ENCODE data around the genes CYP2A13, CCDC97 and EXOSC5.

GRCh38 chr19:40811459-40812515 is 12.8 kb downstream of the EGLN2 start:
- RRBS: no CpG with 5 or more reads among the region's 38 CpGs

DNA sequence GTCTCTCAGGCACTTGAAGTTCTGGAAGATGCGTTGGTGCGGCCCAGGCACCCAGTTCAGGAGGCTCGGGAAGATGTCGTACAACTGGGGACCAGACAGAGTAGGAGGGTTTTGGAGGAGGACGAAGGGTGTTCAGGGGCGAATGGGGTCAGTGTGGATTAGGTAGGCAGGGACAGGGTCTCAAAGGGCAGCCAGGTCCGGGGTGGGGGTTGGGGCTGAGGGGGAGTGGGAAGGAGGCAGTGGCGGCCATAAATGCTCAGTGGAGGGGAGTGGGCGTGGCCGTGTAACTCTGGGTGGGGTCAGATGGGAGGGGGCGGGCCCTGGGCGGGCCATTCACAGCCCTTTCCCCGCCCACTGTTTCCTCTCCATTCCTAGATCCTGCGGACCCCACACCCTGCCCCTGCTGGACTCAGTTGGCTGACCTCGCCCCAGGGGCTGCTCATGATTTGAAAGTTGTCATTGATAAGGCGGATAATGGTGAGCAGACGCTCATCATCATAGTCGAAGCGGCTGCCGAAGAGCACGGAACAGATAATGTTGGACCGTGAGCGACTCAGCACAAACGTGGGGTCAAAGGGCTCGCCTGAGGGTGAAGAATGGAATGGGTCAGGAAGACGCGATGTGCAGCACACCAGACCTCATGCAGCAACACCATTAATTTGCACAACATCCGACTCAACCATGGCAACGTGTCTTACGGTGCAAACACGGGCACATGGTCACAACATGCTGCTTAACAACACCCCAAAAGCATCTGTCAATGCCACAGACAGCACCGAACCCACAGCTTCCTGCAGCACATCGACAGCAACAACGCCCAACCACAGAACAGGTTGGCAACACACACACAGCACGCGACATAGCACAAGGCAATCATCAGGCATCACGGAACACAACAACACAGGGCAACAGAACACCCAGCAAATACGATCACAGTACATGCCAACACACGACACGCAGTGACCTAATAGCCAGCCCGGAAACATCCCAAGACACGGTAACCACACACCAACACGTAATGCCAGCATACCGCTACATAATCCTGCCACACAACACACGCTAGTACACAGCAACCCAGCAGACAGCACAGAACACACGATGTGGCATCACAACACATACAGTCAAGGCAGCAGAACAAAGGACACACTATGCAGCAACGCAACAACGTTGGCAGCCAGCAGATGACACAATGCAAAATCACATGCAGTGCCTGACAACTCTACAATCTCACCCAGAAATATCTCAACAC is 23.6 kb downstream of the CYP2A6 start:
- RRBS: no CpG with 5 or more reads among the region's 48 CpGs

- RRBS: no CpG with 5 or more reads among the region's 4 CpGs
Observed at GRCh38 chr19:40831670-40832288, 18.5 kb downstream of the CYP2A6 start.

DNA sequence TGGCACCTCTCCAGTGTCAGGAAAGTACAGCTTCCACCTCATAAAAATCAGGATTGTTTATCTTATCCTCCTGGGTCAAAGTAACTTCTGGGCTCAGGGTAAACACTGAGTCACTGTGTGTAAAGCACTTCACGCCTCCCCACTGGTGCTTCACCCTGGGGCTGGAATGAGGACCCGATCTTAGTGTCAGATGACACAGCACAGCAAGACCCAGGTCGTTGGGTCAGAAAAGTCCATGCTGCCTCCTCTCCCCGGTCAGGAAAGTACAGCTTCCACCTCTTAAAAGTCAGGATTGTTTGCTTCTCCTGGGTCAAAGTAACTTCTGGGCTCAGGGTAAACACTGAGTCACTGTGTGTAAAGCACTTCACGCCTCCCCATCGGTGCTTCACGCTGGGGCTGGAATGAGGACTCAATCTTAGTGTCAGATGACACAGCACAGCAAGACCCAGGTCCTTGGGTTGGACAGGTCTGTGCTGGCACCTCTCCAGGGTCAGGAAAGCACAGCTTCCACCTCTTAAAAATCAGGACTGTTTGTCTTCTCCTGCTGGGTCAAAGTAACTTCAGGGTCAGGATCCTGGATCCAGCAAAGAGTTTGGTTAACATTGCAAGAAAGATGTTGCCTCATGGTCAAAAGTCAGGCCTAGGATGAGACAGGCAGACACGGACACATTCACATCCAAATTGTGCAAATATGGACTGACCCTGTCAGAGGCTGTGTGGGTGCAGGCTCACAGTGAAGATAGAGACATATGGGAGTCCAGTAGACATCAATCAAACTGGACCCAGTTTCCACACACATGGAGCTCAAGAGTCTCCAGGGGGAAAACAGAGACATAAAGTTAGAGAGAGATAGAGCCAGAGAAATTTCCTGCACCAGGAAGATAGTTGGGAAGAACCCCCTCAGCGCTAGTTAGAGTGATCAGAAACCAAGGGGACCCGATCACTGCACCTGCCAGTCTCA is 39.3 kb upstream of the CYP2A7 start:
- RRBS: no CpG with 5 or more reads among the region's 10 CpGs

DNA sequence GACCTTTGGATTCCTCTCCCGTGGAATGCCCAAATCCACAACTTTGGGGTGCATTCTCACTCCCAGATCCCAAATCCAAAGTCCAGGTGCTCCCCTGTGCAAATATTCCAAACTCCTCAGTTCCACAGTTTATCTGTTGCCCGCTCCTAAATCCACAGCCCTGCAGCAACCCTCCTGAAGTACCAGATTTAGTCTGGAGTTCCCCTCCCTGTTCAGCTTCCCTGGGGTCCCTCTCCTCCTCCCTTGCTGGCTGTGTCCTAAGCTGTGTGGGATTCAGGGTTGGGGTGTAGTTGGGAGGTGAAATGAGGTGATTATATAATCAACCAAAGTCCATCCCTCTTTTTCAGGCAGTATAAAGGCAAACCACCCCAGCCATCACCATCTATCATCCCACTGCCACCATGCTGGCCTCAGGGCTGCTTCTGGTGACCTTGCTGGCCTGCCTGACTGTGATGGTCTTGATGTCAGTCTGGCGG is at the start of gene CYP2A13:
Gene CYP2A13 (plus strand): TSS at position 381 of the 476 bp plus-strand sequence.
- RRBS: no CpG with 5 or more reads among the region's 3 CpGs

- RRBS: no CpG with 5 or more reads among the region's 19 CpGs
Observed at GRCh38 chr19:41294066-41295033, 15.6 kb upstream of the CCDC97 start.

DNA sequence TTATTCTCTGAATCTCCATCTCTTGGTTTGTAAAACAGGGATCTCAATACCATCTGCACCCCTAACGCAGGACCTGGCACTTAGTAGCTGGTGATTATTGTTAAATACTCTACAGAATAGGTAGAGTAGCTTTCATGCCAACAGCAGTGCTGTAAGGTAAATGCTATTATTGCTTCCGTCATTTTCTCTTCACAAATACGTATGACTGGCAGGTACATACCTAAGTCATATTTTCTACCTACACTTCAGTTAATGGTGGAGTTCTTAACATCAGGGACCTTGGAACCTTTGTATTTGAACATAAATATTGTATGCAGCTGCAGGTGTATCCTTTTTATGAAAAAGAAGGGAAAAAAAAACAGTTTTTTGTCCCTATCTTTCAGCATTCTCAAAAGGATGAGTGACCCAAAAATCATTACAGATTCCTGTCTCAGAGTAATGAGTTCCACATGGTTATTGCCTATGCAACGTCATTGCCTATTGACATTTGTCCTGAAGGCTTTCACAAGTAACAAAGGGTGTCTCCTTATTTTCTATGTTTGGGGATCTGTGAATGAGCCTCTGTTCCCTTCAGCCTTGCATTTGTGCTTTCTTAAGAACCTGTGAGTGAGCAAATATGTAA is 14.8 kb upstream of the CCDC97 start:
- RRBS: no CpG with 5 or more reads among the region's 4 CpGs

DNA sequence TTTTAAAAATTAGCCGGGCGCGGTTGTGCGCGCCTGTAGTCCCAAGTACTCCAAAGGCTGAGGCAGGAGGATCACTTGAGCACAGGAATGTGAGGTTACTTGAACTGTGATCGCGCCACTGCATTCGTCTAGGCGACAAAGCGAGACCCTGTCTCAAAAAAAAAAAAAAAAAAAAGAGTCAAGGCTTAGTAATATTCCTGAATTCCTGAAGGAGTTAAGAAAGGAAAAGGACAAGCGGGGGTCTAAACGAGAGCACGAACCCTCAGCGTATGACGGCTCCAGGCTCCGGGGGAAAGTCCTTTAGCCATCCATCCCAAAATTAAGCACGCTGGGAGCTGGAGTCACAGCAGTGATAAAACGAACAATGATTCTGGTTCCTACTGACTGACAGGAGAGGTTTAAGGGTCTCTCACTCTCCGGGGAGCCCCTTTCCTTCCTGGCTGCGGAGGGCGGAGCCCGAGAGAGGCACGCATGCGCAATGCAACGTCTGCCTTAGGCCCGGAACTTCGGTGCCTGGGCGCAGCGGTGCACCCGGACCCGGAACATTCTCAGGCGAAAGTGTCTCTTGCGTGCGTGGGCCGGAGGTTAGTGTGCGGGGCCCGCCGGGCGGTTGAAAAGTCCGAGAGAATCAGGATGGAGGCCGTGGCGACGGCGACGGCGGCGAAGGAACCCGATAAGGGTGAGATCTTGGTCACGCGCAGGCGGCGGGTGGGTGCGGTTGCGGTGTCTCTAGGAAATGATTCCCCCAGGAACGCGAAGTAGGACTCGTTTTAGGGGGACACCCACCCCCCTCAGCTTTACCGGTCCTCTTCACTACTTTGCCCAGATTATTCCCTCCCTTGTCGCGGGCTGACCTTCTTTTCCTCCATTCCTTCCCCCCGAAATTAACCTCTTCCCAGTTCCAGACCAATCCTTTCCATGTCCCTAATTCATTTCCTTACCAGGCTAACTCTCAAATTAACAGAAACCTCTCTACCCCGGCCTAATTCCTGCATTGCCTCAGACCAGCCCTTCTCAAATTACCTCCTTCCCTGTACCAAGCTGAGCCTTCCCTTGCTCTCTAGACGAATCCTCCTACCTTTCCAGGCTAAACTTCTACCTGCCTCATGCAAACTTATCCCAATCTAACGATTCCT is at the start of gene CCDC97:
Gene CCDC97 (plus strand): TSS at position 495 of the 1,136 bp plus-strand sequence.
- RRBS: under 1% methylated on average over 11 of the region's 64 CpGs

GRCh38 chr19:41320277-41320521 is 10.2 kb downstream of the CCDC97 start:
- RRBS: no CpG with 5 or more reads among the region's 10 CpGs

DNA sequence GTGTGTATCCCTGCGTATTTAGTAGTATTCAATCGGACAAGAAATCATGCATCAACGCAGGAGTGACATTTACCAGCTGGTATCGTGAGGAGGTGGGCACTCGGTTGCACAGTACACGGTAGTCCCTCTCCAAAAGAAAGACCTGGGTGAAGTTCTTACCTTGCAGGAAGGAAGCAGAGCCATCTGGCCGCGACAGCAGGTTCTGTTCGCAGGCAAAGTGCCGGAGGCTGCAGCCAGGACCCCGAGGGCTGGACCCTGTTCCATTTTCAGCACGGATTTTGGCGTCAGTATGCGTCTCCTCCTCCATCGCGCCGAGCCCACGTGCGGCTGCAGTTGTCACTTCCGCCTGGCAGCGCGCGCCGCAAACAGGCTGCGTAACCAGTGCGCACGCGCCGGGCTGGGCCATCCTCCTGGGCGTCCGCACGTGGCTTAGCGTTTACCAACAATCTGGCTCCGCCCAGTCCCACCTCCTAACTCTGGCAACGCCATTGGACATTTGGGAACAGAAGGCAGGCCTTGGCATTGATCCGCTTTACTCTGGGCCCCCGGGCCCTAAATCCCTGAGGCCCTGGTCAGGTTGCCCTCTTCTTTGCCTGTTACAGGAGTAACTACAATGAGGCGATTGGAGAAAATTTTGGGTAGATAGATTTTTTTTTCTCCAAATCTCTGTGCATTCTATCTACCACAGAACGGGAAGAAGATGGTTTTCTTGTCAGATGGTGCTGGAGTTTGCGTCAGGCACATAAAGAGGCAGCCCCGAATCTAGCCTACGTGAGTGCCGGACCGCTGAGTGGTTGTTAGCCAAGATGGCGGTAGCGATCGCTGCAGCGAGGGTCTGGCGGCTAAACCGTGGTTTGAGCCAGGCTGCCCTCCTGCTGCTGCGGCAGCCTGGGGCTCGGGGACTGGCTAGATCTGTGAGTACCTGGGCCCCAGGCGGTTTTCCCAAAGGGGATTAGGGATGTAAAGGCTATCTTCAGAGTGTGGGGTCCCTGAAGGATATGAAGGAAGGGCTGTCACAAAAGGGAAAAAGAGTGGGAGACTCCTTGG is at the start of gene EXOSC5:
Gene EXOSC5 (minus strand): TSS at position 338 of the 1,047 bp plus-strand sequence.
- RRBS: no CpG with 5 or more reads among the region's 53 CpGs

GRCh38 chr19:41432453-41432721 is 5.2 kb upstream of the B3GNT8 start:
- RRBS: no CpG with 5 or more reads among the region's 6 CpGs

DNA sequence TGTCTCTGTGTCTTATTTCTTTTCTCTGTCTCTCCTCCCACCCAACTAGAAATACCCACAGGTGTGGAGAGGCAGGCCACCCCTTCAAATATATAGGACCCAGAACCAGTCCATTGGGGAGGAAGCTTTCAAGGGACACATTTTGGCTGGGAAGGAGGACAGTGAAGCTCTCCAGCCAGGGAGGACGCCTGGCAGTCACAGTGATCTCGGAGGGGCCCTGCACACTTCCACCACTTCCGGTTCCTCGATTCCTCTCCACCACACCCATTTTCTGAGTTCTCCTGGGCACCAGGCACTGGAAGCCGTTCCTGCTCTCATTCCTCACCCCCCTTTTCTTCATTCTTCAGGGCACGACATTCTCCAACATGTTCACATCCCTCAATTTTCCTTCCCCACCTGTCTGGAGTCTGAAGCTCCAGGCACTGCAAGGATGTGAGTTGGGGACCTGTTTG is 30.4 kb upstream of the CEACAM21 start:
- RRBS: no CpG with 5 or more reads among the region's 6 CpGs

DNA sequence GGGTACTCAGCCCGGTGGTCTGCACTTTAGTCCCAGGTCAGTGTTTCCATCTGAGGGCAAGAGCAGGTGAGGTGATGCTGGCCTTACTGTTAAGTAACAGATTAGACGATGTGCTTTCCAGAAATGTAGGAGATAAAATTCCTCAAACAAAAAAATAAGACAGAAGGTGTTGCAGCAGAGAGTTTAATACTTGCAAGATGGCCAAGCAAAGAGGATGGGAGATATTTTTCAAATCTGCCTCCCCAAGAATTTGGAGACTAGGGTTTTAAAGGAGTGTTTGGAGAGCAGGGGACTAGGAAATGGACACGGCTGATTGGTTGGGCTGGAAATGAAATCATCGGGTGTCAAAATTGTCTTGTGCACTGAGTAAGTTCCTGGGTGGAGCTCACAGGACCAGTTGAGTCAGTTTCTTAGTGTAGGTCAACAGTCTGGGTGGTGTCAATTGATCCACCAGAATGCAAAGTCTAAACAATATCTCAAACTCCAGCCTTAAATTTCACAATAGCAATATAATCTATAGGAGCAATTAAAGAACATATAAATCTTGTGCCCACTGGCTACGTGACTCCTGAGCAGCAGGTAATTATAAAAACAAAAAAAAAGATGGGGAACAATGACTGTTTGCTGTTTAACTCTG is 22.9 kb upstream of the CEACAM4 start:
- RRBS: 9% methylated on average over 1 of the region's 5 CpGs

GRCh38 chr19:41734163-41735213 is 20.8 kb upstream of the CEACAM6 start:
- RRBS: no CpG with 5 or more reads among the region's 8 CpGs

DNA sequence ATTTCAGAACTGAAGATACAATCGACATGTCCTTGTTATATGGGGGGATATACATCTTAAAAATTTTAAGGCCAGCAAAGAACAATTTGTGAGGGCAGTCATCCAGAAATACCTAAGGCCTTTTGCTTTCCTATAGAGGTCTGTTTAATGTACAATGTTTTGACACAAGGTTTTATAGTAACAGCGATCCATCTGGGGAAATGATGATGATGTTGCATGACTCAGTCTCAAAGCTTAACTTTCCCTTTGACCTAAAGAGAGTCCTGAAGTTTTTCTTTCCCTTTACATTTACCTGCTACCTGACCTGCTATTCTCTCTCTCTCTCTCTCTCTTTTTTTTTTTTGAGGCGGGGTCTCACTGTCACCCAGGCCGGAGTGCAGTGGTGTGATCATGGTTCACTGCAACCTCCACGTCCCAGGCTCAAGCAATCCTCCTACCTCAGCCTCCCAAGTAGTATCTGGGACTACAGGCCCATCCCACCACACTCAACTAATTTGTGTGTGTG is 20.1 kb upstream of the CEACAM6 start:
- RRBS: no CpG with 5 or more reads among the region's 5 CpGs

GRCh38 chr19:41745916-41746189 is 9.5 kb upstream of the CEACAM6 start:
- RRBS: no CpG with 5 or more reads among the region's 4 CpGs

DNA sequence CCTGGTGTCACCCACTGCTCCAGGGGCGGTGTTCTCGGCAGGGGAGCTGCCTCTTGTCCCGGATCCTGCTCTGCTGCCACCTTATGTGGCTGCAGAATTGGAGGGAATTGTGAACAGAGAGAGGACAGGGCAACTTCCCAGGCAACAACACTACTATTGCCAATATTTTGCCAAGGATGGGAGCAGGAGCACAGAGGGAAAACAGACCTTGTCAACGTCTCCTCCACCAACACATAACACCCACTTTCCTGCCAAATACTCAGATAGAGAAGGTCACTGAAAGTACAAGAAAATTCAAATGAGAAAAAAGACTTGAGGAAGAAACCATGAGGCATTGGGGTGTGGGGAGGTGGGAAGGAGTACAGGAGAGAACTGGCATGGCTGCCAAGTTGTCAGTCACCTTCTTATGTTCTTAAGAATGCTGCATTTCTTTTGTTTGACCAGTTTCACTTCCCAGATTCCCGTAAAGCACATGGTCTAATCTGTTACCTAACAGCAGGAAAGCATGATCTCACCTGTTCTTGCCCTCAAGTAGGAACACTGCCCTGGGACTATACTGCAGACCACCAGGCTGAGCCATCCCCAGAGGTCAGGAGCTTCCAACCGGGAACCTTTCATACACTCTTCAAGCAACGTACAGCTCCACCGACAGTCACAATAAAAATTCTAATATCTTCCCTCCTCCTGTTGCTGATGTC is 4.7 kb upstream of the CEACAM6 start:
- RRBS: no CpG with 5 or more reads among the region's 8 CpGs

- RRBS: 4% methylated on average over 16 of the region's 71 CpGs
Observed at GRCh38 chr19:41883765-41884968, 1.2 kb downstream of the ARHGEF1 start.

DNA sequence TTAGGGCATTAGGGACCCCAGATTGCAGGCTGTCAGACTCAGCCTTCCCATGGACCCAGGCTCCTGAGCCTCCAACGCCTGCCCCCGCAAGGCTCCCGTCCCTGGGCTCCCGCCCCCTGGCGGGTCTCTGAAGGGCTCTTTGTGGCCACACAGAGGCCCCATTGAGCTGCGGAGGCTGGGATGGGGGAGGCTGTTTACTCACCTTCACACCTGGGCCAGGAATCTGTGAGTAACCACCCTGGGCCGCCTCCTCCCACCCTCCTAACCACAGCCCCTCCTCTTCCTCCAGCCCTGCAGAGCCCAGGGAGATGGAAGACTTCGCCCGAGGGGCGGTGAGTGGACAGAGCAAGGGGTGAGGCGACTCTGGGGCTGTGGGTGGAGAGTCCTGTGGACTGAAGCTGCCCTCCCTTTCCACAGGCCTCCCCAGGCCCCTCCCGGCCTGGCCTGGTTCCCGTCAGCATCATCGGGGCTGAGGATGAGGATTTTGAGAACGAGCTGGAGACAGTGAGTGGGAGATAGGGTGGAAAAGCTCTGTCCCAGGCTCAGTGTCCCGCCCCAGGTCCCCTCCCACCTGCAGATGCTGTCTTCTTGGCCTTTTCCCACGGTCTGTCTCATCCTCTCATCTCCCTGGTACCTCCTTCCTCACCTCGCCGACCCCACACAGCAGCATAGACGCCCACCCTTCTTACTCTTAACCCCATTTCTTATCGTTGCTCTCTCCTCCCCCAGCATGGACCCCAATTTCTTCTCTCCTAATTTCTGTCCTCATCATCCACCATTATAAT is 5.0 kb downstream of the ARHGEF1 start:
- RRBS: no CpG with 5 or more reads among the region's 21 CpGs

GRCh38 chr19:41957790-41958192 is 1.3 kb downstream of the RABAC1 start:
- RRBS: no CpG with 5 or more reads among the region's 7 CpGs